ENCODE data around the gene MARCO.

- PRO-cap: bidirectional peak, plus-strand start at chr2:118186464, minus-strand start at chr2:118186376
- RAMPAGE, long total RNA, 2 experiments: no peak in any of the 2 experiments
These were observed 98.0 kb downstream of the INSIG2 start for GRCh38 chr2:118186050-118186825.

DNA sequence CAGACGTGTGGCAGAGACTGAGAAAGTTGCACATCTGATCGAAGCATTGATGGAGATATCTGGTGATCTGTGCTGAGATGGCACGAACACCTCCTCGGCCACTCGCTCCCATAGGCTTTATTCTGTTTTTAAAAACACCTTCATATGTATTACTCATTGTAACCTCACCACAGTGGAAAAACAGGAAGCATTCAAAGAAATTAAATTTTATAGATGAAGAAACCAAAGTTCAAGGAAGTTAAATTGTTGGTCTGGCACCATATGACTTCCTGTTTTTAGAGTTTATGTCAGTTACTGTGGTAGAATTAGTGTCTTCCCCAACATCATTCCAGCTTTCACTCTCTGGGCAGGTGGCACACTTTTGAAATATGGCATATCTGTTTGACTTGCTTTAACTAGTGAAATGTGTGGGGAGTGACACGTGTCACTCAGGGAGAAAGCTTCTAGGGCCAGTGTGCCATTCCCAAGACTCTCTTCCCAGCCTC is 39.2 kb upstream of the MARCO start:
- PRO-cap: no peak
- RAMPAGE, long total RNA, 2 experiments: no peak in any of the 2 experiments

GRCh38 chr2:118941789-118942462 is at the start of gene MARCO:
Gene MARCO, plus strand, starts transcription at chr2:118942194.
- PRO-cap: unidirectional peak, plus-strand start at chr2:118942322
- RAMPAGE, long total RNA, 2 experiments: start-site peak on the plus strand in 1 of 2 experiments, at chr2:118942194-118942373 at its widest, 22 reads per replicate

- PRO-cap: no peak
- RAMPAGE, long total RNA, 2 experiments: no peak in any of the 2 experiments
These were observed 59.0 kb downstream of the STEAP3 start for GRCh38 chr2:119282659-119283007.

- PRO-cap: no peak
- RAMPAGE, long total RNA, 2 experiments: no peak in any of the 2 experiments
These were observed 59.4 kb downstream of the STEAP3 start for GRCh38 chr2:119283008-119283489.

GRCh38 chr2:119365643-119366119 is 953 bp downstream of the C2orf76 start:
- PRO-cap: no peak
- RAMPAGE, long total RNA, 2 experiments: no peak in any of the 2 experiments

GRCh38 chr2:119402605-119402963 is 29.1 kb upstream of the TMEM37 start:
- PRO-cap: no peak
- RAMPAGE, long total RNA, 2 experiments: no peak in any of the 2 experiments

GRCh38 chr2:119426765-119427683 is 4.6 kb upstream of the TMEM37 start:
- PRO-cap: no peak
- RAMPAGE, long total RNA, 2 experiments: no peak in any of the 2 experiments

DNA sequence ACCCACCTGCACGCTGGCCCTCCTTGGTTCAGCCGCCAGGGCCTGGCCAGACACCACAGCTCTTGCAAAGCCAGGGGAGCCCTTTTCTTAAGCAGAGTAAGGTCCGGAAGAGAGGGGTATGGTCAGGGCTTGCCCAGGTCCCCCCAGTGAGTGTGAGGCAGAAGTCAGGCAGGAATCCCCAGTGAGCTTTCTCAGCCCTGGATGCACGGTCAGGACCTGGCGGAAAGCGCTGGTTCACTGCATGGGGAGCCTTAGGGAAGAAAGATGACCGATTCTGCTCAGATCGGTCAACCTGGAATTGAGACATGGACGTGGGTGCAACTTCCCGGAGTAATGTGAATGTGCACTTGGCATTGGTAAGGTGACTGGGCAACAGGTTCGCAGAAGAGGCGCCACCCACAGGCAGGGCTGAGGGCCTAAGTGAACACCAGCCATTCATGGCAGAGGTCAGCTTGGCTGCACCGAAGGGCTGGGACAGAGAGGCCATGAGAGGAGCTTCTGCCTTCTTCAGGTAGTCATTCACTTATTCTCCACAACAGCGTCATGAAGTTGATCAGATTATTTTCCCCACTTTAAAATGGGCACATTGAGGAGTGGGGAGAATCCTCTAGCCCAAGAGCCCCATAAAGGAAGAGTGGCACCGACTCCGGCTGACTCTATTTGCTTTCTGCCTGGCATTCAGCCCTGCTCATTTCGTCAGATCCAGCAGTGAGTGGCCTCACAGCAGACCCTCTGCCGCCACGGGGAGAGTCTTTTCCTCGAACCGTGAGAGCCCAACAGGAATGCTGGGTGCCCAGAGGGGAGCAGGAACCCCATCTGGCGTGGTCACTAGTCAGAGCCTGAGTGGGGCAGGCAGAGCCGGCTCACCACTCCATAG is 35.8 kb downstream of the SCTR start:
- PRO-cap: no peak
- RAMPAGE, long total RNA, 2 experiments: no peak in any of the 2 experiments

- PRO-cap: no peak
- RAMPAGE, long total RNA, 2 experiments: no peak in any of the 2 experiments
These were observed 32.2 kb downstream of the SCTR start for GRCh38 chr2:119491955-119492681.

- PRO-cap: no peak
- RAMPAGE, long total RNA, 2 experiments: no peak in any of the 2 experiments
These were observed 2.9 kb upstream of the PTPN4 start for GRCh38 chr2:119756695-119757330.

GRCh38 chr2:119981843-119982607 is 30.9 kb upstream of the EPB41L5 start:
- PRO-cap: no peak
- RAMPAGE, long total RNA, 2 experiments: no peak in any of the 2 experiments

DNA sequence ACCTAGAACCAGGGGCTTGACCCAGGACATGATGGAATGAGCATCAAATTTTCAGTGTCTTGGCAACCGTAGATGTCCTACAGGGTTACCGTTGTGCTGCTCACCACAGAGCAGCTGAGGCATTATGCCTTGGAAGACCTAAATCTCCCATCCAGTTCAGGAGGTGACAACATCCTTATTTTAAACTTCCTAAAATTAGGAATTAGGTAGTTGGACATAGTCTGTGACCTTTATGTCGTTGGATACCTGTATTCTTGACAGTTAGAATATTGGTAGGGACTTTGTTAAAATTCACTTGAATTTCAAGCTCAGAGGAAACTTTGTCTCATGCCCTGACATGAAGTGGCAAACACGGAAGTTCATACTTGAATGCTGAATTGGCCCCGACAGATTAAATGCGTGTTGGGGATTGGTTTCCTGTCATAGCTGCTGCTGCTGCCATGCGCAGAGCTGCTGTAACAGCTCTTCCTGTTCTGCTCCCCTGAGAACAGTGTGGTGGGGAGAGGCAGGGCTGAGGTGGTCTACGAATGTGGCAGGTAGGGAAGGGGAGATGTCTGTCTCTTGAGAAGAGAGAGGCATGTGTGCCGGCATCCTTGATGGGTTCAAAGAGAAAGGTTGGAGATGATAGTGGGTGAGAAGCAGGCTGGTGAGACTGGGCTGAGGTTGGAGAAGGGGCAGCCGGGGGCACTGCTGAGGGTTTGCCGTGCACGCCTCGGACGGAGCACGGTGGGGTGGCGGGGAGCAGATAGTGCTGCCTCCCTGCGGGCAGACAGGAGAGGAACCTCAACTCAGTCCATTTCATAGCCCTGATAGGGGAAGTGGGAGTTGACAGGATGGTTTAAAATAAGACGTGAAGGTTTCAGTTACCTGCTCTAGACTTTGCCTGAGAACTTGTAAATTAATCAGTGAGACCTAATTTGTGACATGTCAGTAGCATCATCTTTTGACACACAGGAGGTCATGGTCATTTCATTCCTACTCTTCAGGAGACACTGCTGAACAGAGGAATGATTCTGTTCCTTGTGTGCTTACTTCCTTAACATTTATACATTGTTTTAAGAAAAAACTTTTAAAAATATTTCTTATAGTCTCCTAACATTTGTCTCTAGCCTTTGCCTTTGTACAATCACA is 46.2 kb downstream of the TMEM185B start:
- PRO-cap: unidirectional peak, plus-strand start at position 490 of the sequence
- RAMPAGE, long total RNA, 2 experiments: no peak in any of the 2 experiments

GRCh38 chr2:120322975-120323569 is 22.9 kb upstream of the INHBB start:
- PRO-cap: no peak
- RAMPAGE, long total RNA, 2 experiments: no peak in any of the 2 experiments

GRCh38 chr2:120540038-120540956 is 194.4 kb downstream of the INHBB start:
- PRO-cap: no peak
- RAMPAGE, long total RNA, 2 experiments: no peak in any of the 2 experiments

GRCh38 chr2:120548633-120548986 is 187.1 kb upstream of the GLI2 start:
- PRO-cap: no peak
- RAMPAGE, long total RNA, 2 experiments: no peak in any of the 2 experiments

DNA sequence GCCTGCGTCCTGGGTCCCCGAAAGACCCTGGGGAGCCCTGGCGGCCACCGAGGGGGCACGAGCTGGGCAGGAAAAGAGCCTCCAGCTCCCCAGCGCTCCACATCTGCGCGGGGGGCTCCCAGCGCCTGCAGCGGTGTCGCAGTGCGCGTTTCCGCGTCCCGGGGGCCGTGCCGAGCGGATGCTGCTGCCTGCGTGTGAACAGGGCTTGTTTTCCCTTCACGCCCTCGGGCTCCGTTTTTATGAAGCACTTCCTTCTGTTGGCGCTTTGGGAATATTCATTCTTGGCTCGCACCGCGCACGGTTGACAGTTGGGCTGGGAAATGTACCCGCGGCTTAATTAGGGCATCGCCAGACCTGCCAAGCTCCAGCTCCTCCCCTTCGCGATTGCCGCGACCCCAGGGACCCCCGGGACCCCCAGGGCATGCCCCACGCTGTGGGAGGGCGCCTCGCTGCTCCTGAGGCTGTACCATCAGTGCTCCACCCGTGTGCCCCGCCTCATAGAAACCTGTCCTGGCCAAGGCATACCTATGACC is 158.8 kb upstream of the GLI2 start:
- PRO-cap: unidirectional peak, minus-strand start at position 101 of the sequence
- RAMPAGE, long total RNA, 2 experiments: no peak in any of the 2 experiments

DNA sequence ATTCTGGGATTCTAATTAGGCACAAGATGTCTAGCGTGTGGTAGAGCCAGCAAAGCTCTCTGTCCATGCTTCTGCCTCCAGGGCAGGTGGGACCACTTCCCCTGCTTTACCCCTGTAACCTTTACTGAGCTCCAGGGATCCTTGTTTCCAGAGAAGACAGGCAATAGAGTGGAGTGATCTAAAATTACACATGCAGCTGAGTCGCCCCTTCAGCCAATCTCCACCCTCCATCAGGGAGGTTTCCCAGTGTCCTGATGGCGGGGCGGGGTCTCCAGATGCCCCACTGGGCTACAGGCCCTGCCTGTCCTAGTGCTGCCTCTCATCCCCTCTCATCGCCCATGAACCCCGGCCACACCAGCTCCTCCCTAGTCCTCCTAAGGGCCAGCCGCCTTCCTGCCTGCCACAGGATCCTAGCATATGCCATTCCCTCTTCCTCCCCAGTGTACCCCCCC is 144.2 kb upstream of the GLI2 start:
- PRO-cap: no peak
- RAMPAGE, long total RNA, 2 experiments: no peak in any of the 2 experiments

DNA sequence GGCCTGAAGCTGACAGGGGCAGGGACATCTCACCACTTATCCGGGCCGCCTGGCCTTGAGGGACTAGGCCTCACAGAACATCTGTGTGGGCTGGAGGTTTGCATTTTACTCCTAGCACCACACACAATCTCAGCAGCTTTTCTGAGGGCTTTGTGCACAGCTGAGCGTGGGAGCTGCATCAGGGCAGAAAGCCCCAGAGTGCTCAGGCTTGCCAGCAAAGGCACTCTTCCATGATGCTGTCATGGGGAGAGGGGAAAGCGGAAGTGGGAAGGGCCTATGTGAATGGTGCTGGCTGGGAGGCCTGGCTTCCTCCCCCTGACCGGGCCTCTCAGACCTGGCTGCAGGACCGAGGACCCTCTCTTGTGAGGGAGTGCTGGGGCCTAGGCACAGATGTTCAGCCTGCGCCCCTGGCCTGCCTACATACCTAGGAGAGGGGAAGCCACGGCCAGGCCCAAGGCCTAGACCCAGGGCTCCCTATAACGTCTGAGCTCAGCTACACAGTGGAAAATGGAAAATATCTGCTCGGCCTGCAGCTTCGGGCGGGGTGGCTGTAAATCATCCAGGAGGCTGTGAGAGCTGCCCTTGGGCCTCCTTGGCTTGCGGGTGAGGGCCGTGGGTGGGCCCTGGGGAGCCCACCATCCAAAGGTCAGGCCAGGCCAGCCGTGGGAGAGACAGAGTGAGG is 22.6 kb downstream of the GLI2 start:
- PRO-cap: no peak
- RAMPAGE, long total RNA, 2 experiments: no peak in any of the 2 experiments

- PRO-cap: no peak
- RAMPAGE, long total RNA, 2 experiments: no peak in any of the 2 experiments
These were observed 143.8 kb downstream of the GLI2 start for GRCh38 chr2:120879322-120880046.